HepG2 (cell line): ENCODE measurements around a stretch of chr7.

DNA sequence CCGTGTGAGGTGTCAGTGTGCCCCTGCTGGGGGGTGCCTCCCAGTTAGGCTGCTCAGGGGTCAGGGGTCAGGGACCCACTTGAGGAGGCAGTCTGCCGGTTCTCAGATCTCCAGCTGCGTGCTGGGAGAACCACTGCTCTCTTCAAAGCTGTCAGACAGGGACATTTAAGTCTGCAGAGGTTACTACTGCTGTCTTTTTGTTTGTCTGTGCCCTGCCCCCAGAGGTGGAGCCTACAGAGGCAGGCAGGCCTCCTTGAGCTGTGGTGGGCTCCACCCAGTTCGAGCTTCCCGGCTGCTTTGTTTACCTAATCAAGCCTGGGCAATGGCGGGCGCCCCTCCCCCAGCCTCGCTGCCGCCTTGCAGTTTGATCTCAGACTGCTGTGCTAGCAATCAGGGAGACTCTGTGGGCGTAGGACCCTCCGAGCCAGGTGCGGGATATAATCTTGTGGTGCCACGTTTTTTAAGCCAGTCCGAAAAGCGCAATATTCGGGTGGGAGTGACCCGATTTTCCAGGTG is 35.1 kb downstream of the POU6F2 start:
- RRBS, 2 experiments: no CpG with 5 or more reads among the region's 17 CpGs
CAGE:
- cytosol, long polyA minus RNA: no peak
- cytosol, long polyA plus RNA: no peak
- long polyA plus RNA: no peak
- nucleus, long polyA minus RNA: no peak
- nucleus, long polyA plus RNA: no peak

- RRBS, 2 experiments: no CpG with 5 or more reads among the region's 7 CpGs
CAGE:
- cytosol, long polyA minus RNA: no peak
- cytosol, long polyA plus RNA: no peak
- long polyA plus RNA: no peak
- nucleus, long polyA minus RNA: no peak
- nucleus, long polyA plus RNA: no peak
Observed at GRCh38 chr7:39589482-39590318, 23.5 kb downstream of the YAE1 start.

- RRBS, 2 experiments: no CpG with 5 or more reads among the region's 3 CpGs
CAGE:
- cytosol, long polyA minus RNA: no peak
- cytosol, long polyA plus RNA: no peak
- long polyA plus RNA: no peak
- nucleus, long polyA minus RNA: no peak
- nucleus, long polyA plus RNA: no peak
Observed at GRCh38 chr7:39624952-39625433, 1.6 kb downstream of the RALA start.

DNA sequence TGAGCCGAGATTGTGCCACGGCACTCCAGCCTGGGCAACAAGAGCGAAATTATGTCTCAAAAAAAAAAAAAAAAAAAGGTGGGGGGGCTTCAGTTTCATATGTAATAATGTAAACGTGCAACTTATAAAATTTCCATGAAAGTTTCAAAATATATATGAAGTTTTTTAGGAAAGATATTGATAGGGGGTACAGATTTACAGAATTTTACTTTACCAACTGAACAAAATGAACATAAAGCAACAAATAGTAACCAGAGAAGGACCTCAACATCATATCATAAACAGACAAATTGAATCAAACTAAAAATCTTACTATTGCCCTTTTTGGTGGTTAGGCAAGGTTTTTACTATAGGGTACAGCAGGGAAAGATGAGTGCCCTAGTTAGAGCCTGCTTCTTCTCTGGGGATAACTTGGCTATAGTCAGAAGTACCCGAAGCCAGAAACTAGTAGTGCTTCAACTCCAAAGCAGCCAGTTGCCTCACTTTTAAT is 70.2 kb downstream of the MPLKIP start:
- RRBS, 2 experiments: no CpG with 5 or more reads among the region's 5 CpGs
CAGE:
- cytosol, long polyA minus RNA: no peak
- cytosol, long polyA plus RNA: no peak
- long polyA plus RNA: no peak
- nucleus, long polyA minus RNA: no peak
- nucleus, long polyA plus RNA: start-site peak on the plus strand centred at position 220 of the sequence, 80 bp wide, 16 and 10 reads in 2 replicates

GRCh38 chr7:41047738-41048252 is 655.1 kb downstream of the INHBA start:
- RRBS, 2 experiments: no CpG with 5 or more reads among the region's 10 CpGs
CAGE:
- cytosol, long polyA minus RNA: no peak
- cytosol, long polyA plus RNA: no peak
- long polyA plus RNA: no peak
- nucleus, long polyA minus RNA: no peak
- nucleus, long polyA plus RNA: no peak

- RRBS, 2 experiments: no CpG with 5 or more reads among the region's 4 CpGs
CAGE:
- cytosol, long polyA minus RNA: no peak
- cytosol, long polyA plus RNA: no peak
- long polyA plus RNA: no peak
- nucleus, long polyA minus RNA: no peak
- nucleus, long polyA plus RNA: no peak
Observed at GRCh38 chr7:41449575-41450048, 253.3 kb downstream of the INHBA start.

DNA sequence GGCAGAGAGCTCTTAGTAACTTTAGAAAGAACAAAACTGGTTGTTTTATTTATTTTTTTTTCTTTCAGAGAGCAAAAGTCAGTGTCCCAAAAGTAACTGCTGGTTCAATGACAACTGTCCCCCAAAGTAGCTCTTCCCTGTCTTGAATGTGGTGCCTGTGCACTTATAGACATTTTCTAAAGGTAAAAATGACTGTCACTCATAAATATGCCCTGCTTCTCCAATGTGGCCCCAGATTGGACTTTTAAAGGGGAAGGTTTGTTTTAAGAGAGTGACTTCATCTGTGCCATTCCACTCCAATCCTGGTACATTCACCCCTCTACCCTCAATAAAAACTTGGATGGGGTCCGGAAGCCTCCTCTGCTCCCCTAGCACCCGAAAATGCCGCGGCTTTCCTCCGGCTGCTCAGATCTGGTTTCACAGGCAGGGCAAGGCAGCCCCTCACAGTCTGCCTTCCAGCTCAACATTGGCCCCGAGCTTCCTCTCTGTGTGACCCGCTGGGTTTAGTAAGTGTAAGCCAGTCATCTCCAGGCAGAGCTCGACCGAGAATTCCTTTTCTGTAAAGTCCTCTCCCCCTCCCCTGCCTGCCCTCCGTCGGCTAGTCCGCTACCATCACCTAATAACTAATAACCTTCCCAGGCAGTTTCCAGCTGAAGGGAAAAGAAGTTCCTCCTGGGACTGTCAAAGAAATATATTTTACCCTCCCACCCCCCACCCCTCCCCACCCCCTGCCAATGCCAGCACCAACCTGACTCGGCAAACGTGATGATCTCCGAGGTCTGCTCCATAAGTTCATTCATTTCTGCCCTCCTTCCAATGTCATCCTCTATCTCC is 3.4 kb downstream of the INHBA start:
- RRBS, 2 experiments: 53 to 65% methylated on average over 5 of the region's 15 CpGs
CAGE:
- cytosol, long polyA minus RNA: no peak
- cytosol, long polyA plus RNA: no peak
- long polyA plus RNA: no peak
- nucleus, long polyA minus RNA: no peak
- nucleus, long polyA plus RNA: no peak

- RRBS, 2 experiments: no CpG with 5 or more reads among the region's 19 CpGs
CAGE:
- cytosol, long polyA minus RNA: no peak
- cytosol, long polyA plus RNA: no peak
- long polyA plus RNA: no peak
- nucleus, long polyA minus RNA: no peak
- nucleus, long polyA plus RNA: no peak
Observed at GRCh38 chr7:41942407-41942803, 239.5 kb upstream of the INHBA start.

GRCh38 chr7:42174346-42175091 is 62.5 kb downstream of the GLI3 start:
- RRBS, 2 experiments: no CpG with 5 or more reads among the region's 24 CpGs
CAGE:
- cytosol, long polyA minus RNA: no peak
- cytosol, long polyA plus RNA: no peak
- long polyA plus RNA: no peak
- nucleus, long polyA minus RNA: no peak
- nucleus, long polyA plus RNA: no peak

GRCh38 chr7:42219329-42219836 is 17.6 kb downstream of the GLI3 start:
- RRBS, 2 experiments: no CpG with 5 or more reads among the region's 4 CpGs
CAGE:
- cytosol, long polyA minus RNA: no peak
- cytosol, long polyA plus RNA: no peak
- long polyA plus RNA: no peak
- nucleus, long polyA minus RNA: no peak
- nucleus, long polyA plus RNA: no peak

DNA sequence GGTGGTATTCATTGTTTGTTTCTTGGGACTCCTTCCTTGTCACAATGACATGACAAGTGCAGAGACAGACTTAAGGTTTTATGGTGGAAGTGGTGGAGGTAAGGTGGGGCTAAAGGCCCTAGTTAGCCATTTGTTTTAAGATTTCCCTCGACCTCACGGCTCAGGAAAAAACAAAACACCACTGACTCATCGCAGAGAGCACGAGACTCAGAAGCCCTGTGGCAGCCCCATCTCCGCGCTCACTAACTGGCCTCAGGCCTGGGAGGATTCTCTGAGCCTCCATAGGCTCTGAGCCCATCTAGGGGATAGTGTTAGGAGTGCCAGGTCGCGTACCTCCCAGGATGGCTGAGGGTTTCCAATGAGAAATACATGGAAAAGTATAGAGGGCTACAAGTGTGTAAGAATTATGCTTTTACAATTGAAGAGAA is 2.0 kb upstream of the GLI3 start:
- RRBS, 2 experiments: no CpG with 5 or more reads among the region's 8 CpGs
CAGE:
- cytosol, long polyA minus RNA: no peak
- cytosol, long polyA plus RNA: no peak
- long polyA plus RNA: no peak
- nucleus, long polyA minus RNA: no peak
- nucleus, long polyA plus RNA: no peak

DNA sequence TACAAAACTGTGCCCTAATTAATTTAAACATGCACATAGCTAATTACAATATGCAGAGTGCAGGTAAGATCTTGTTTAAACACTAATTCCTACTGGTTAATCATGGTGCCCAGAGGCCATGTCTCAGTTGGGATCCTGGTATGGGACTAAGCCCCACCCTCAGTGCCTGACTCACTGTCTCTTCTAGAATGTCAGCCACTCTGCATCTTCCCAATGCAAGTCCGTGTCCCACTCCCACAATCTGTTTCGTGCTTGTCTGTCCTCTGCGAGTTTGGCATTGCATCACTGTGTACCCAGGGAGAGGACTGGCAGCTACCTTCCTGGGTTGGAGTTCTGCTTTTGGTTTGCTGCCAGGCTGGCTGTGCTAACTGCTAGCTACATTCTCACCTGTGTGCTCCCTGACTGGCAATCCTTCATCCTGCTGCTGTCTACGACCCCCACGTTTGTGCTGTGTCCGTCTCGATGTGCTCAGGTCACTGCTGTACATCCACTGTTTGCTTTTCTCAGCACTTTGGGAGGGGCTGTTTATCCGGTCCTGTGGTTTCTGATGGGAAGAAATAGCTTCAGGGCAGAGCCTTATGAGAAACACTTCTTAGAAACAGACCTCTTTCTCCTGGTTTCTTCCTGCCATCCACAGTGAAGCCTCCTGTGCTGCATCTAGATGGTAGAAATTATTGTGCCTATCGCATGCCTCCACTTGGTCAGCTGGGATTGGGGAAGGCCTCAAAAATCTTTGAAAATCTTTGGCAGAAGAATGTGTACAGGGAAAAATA is 56.1 kb upstream of the GLI3 start:
- RRBS, 2 experiments: no CpG with 5 or more reads among the region's 9 CpGs
CAGE:
- cytosol, long polyA minus RNA: no peak
- cytosol, long polyA plus RNA: no peak
- long polyA plus RNA: no peak
- nucleus, long polyA minus RNA: no peak
- nucleus, long polyA plus RNA: no peak

DNA sequence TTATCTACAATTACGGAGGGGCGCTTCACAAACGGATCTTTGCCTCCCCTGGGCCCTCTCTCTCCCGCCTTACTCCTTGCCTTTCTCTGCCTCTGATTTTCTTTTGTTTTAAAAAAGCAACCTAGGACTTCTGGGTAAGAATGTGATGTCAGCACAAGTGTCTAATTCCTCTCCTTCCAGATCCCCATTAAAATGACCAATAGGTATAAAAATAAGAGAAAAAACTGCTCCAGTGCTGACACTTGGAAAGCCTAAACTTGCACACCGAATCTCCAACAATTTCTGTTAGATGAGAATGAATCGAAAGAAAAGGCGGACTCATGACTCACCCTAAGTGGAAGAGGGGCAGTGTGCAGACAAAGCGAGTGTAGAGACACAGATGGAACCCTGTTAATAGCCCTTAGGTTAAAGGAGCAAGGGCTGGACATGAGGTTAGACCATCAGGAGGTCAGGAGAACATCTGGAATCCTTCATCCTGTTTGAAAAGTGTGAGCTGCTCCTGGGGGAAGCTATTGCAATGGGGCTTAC is 103.3 kb upstream of the GLI3 start:
- RRBS, 2 experiments: no CpG with 5 or more reads among the region's 8 CpGs
CAGE:
- cytosol, long polyA minus RNA: no peak
- cytosol, long polyA plus RNA: no peak
- long polyA plus RNA: no peak
- nucleus, long polyA minus RNA: no peak
- nucleus, long polyA plus RNA: no peak

GRCh38 chr7:42493333-42494073 is 256.5 kb upstream of the GLI3 start:
- RRBS, 2 experiments: 3 to 7% methylated on average over 3 of the region's 31 CpGs
CAGE:
- cytosol, long polyA minus RNA: no peak
- cytosol, long polyA plus RNA: no peak
- long polyA plus RNA: no peak
- nucleus, long polyA minus RNA: no peak
- nucleus, long polyA plus RNA: no peak

GRCh38 chr7:42932771-42933210 is 615 bp downstream of the MRPL32 start:
- RRBS, 2 experiments: 7% methylated on average over 2 of the region's 13 CpGs; no CpG with 5 or more reads in 1 of the 2 experiments
CAGE:
- cytosol, long polyA minus RNA: no peak
- cytosol, long polyA plus RNA: no peak
- long polyA plus RNA: no peak
- nucleus, long polyA minus RNA: no peak
- nucleus, long polyA plus RNA: no peak

- RRBS, 2 experiments: 7 to 10% methylated on average over 4 to 7 of the region's 24 CpGs
CAGE:
- cytosol, long polyA minus RNA: no peak
- cytosol, long polyA plus RNA: no peak
- long polyA plus RNA: no peak
- nucleus, long polyA minus RNA: no peak
- nucleus, long polyA plus RNA: no peak
Observed at GRCh38 chr7:43113686-43114278, 1.3 kb downstream of the HECW1 start.

DNA sequence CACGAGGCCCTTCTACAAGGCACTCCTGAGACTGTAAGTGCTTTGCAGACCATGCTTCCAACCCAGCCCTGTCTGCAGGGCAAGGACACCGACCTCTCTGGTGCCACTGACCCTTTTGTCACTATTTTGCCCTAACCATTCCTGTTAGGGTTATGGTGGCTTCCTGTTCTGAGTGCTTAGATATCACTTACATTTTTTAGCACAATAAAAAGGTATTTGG is 41.8 kb upstream of the STK17A start:
- RRBS, 2 experiments: no CpG with 5 or more reads among the region's 2 CpGs
CAGE:
- cytosol, long polyA minus RNA: no peak
- cytosol, long polyA plus RNA: no peak
- long polyA plus RNA: no peak
- nucleus, long polyA minus RNA: no peak
- nucleus, long polyA plus RNA: no peak

DNA sequence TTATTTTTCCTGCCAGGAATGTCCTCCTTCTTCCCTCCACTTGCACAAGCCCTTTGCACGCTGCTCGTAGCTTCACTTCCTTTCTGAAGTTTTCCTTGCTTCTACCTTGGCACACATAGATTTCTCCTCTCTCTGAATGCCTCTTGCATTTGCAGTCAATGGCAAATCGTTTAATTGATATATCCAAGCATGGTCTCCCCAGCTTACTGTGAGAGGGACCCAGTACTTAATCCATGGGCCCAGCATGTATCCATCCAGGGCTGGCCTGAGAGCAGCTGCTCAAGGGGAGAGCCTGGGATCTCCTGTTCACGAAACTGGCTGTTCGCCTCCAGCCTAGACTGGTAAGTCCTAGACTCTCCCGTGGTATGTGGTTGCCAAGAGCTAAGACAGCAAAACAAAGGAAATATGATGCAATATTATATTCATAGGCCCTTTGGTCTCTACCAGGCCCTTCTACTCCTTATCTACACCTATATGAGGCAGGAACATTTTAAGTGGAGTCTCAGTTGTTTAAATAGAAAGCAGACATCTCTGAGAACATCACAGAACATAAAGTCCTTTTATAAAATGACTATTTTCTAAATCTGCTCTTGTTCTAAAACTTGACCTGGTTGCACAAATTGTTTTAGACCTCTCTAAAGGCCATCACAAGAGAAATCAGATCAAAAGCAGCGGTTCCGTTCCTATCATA is 28.9 kb upstream of the STK17A start:
- RRBS, 2 experiments: no CpG with 5 or more reads among the region's 8 CpGs
CAGE:
- cytosol, long polyA minus RNA: no peak
- cytosol, long polyA plus RNA: no peak
- long polyA plus RNA: no peak
- nucleus, long polyA minus RNA: no peak
- nucleus, long polyA plus RNA: no peak

- RRBS, 2 experiments: no CpG with 5 or more reads among the region's 6 CpGs
CAGE:
- cytosol, long polyA minus RNA: no peak
- cytosol, long polyA plus RNA: no peak
- long polyA plus RNA: no peak
- nucleus, long polyA minus RNA: no peak
- nucleus, long polyA plus RNA: no peak
Observed at GRCh38 chr7:43577394-43577949, 5.4 kb upstream of the STK17A start.

DNA sequence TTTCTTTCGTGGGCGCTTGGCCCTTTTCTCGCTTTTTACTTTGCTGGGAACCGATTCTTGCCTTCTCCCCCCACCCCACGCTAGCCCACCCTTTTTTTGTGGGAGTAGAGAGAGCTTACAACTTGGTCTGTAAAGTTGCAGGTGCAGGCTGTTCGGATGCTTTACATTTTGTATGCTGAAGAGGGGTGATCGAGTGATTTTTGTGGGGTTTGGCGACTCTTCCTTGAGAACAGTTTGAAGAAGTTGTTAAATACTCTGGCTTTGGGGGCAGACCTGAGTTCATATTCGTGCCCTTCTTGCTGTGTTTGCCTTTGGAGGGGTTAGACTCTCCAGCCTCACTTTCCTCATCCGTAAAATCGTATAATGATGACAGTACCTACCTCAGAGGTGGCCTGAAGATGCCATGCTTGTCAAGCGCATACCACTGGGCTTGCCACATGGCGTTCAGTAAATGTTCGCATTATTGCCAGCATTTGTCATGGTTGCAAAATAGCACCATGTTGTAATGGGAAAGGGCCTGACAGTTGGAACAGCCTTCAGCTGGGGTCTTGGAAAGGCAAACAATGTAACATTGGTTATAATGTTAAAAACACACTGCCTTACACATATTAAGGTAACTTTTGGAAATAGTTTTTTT is 1.2 kb downstream of the STK17A start:
- RRBS, 2 experiments: no CpG with 5 or more reads among the region's 14 CpGs
CAGE:
- cytosol, long polyA minus RNA: no peak
- cytosol, long polyA plus RNA: no peak
- long polyA plus RNA: no peak
- nucleus, long polyA minus RNA: no peak
- nucleus, long polyA plus RNA: no peak